Sternocleidomastoid (tissue), 1 donor: ENCODE measurements around a stretch of chr12.

GRCh38 chr12:118190342-118190707 is 54.4 kb downstream of the PEBP1 start:
- PRO-cap = no peak

GRCh38 chr12:118375951-118376351 is 404 bp upstream of the SUDS3 start:
- PRO-cap = bidirectional peak, plus-strand start at chr12:118376555, minus-strand start at chr12:118376218

- PRO-cap = no peak
Measured at GRCh38 chr12:118399583-118400150, 23.3 kb downstream of the SUDS3 start.

- PRO-cap = no peak
Measured at GRCh38 chr12:118498140-118498607, 121.8 kb downstream of the SUDS3 start.

DNA sequence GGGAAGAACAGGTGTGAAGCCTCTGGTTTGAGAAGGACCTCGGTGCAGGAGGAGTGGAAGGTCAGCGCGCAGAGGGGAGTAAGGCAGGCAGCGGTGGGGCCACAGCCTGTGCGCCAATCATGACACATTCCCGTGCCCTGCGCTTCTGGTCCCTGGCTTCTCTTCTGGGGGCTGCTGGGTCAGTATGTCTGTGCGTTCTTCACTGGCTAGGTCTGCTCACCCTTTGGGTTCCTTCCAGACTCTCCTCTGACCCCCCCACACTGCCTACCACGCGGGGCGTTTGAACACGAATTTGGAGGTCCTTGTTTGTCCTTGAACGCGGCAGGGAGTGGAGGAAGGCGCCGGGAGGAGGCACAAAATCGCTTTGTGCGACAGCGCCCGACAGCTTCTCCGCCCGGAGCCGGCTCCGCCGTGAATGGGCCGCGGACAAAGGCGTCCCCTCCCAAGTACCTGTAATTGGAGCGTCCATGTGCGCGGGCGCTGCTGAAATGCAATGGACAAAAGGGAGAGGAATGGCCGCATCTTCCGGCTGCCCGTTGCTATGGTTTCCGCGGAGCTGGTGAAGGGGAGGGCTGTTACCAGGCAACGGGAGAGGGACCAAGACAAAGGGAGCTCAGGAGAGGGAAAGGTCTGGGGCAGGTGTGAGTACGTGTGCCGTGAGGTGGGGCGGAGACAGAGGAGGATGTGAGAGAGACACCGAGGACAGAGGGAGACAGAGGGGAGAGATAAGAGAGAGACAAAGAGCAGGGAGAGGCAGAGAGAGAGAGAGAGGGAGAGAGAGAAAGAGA is 207.1 kb upstream of the SRRM4 start:
- PRO-cap = no peak

DNA sequence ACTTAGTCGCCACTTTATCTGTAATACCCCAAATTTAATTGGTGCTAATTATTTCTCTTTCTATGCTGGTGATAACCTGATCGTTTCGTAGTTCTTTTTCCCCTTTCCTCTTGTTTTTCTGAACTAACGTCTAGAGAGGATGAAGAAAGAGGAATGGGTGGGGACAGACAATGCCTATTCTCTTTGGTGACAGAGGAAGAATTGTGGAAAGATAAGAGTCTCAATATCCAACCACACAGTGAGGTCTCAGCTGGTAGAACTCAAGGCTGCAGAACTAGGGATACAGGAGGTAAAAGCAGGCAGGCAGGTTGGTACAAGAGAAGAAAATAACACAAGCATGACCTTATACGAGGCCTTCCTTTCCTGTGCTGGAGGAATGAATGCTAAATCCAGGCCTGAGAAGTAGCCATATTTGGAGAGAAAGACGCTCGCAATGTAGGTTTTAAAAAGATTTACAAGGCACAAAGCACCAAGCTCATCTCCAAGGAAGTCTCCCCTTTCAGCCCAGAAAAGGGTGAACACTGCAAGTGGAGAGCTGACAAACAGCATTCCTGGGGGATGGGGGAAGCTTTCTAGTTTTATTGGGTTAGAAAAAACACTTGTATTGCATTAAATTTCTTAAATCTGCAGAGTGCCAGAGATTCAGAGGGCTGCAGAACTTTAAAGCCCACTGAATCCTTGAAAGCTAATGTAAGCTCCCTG is 34.4 kb downstream of the CCDC60 start:
- PRO-cap = no peak

DNA sequence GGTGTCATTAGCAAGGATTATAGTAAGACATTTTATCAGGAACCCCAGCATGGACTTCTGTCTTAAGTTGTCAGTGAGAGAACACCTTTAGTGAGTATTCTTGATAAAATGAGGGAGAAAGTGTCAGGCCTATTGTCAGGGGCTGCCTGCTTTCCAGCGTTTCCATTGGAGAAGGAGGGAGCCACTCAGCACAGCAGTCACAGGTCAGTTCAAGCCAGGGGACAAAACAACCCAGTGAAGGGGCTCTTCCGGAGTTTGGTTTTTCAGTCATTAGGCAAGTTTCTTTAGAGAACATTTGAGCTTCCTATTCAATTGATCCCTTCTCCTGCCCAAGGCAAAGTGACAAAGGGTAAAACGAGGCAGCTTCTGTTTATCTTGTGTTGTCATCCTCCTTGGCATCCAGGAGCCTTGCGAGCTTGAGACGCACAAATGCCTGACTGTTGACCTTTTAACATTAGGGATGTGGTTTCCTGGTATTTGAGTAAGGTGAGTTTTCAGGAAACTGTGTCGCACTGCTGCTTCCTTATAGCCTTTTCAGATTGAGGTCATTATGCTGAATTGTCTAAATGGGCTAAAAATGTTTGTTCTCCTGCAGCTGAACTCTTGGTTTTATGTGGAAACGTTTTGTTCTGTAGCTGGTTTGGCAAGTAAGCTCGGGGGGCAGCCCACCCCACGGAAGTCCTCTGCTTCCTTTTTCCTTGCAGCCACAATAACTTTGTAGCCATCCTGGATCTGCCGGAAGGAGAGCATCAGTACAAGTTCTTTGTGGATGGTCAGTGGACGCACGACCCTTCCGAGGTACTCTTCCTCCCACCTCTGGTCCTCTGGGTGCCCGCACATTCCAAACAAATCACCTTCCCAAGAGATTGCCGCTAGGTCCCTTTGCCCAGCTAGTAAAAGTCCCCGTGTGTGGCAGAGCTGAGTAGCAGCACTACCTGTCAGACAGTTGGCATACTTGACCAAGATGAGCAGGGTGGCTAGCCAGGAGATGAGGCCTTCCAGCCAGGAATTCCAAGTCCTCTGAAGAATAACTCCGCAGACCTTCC is 5.7 kb downstream of the PRKAB1 start:
- PRO-cap = unidirectional peak, plus-strand start at position 757 of the sequence

DNA sequence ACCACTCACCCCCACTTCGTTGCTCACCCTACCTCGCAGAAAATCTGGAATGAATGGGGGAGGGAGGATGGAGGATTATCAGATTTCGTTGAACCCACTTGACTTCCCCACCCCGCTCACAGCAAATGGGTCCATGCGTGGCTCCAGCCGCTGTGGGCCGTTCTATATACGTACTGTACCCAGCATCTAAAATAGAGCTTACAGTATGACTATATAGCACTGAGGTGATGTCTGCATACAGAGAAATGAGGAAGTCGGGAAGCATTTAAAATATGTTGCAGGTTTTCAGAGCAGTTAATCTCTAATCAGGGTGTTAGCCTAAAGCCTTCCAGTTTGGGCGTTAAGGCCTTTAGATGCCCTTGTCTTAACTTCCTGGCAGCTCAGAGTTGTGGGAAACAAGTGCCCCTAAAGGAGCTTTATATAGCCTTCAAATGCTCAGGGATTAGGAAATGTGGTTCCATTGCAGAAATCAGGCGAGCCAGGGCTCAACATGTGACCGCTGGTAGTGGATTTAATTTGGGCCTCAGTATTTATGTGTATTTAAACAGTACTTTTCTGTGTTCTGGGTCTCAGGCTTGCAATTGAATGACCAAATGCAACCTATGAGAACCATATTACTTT is 1.4 kb downstream of the BICDL1 start:
- PRO-cap = no peak

DNA sequence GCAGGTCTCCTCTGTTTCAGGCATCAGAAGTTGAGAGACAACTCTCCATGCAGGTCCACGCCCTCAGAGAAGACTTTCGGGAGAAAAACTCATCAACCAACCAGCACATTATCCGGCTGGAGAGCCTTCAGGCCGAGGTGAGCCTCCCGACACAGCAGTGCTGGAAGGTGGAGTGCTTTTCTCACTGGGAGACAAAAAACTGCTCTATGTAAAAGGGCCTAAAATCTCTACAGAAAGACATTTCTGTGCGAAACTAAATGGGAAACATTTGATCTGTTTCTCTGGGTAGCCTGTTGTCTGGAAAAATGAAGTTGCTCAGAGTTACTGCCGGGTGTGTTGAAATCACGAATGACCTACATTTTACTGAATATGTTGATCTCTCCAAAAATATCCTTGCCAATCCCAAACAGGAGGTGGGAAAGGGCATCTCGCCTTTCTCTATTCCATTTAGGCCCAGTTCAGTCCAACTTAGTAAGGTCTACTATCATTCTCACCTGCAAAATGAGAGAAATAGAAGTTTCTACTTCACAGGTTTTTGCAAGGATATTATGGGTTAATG is 54.8 kb downstream of the RAB35 start:
- PRO-cap = no peak

- PRO-cap = no peak
Measured at GRCh38 chr12:120108234-120108802, 8.2 kb downstream of the RAB35 start.

DNA sequence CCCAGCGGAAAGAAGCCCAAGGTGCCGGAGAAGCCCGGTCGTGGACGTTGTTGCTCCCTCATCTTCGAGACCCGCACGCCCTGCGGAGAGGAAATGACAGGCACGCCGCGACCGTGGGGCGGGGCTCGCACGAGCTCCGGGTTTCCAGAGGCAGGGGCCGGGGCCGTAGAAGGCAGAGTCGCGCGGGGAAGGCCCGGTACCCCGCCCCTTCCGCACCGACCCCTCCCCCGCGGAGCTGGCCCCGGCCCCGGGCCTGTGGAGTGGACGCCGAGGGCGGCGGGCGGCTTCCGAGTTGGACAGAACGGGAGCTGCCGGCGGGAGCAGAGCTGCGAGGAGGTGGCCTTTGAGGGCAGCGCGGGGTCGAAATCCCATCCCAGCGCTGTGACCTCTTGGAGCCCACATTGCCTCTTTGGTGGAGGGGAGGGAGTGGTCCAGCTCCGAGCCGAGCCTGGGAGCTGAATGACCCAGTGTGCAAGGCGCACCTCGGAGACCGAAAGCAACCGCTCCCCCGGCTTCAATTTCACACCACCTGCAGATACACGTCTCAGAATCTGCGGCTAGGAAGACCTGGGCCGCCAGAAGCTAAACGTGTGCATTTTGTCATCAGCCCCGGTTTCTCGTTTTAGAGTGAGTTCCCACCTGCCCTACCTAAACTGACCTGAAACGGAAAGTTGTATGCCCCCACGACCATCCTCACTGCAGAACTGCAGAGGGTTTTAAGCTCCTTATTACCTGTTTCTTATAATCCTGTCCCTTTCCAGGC is 670 bp upstream of the RAB35 start:
- PRO-cap = bidirectional peak, plus-strand start at position 147 of the sequence, minus-strand start at position 77 of the sequence; unidirectional peak, minus-strand start at position 553 of the sequence

- PRO-cap = no peak
Measured at GRCh38 chr12:120153192-120153879, 36.8 kb upstream of the RAB35 start.

GRCh38 chr12:120196787-120197810 is 2.6 kb upstream of the GCN1 start:
- PRO-cap = no peak

DNA sequence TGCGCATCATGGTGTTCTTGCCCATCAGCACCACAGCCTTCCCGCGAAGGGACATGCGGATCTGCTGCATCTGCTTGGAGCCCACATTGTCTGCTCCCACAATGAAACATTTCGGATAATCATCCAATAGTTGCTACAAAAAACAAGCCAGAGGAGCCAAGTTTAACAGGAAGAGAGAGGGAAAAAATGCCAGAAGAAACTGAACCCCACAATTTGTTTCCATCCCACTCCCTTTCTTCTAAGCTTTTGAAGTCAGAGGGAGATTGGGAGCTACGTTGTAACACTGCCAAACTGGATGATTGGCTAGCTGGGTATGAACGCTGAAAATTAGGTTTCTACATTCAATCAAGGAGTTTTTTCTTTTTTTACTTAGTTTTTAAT is 1.6 kb downstream of the RPLP0 start:
- PRO-cap = no peak

- PRO-cap = no peak
Measured at GRCh38 chr12:120215765-120216258, 14.9 kb upstream of the RPLP0 start.

DNA sequence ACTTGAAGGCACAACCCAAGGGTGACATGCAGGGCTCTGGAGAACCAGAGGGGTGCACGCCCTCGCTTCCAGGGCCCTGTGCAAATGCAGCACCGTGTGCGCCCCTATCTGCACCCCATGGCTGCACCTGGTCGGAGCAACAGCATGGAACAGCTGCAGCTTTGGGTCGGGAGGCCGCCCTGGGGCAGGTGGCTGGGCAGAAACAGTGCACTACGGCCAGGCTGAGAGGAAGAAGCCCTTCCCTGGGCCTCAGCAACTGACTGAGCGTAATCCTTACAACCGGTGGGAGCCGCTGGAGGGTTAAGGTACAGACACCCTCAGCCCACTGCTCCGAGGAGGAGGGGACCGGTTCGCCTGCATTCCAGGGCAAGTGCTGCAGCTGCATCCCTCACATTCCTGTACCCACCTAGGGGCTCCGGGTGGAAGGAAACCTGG is 27.8 kb upstream of the RPLP0 start:
- PRO-cap = no peak

DNA sequence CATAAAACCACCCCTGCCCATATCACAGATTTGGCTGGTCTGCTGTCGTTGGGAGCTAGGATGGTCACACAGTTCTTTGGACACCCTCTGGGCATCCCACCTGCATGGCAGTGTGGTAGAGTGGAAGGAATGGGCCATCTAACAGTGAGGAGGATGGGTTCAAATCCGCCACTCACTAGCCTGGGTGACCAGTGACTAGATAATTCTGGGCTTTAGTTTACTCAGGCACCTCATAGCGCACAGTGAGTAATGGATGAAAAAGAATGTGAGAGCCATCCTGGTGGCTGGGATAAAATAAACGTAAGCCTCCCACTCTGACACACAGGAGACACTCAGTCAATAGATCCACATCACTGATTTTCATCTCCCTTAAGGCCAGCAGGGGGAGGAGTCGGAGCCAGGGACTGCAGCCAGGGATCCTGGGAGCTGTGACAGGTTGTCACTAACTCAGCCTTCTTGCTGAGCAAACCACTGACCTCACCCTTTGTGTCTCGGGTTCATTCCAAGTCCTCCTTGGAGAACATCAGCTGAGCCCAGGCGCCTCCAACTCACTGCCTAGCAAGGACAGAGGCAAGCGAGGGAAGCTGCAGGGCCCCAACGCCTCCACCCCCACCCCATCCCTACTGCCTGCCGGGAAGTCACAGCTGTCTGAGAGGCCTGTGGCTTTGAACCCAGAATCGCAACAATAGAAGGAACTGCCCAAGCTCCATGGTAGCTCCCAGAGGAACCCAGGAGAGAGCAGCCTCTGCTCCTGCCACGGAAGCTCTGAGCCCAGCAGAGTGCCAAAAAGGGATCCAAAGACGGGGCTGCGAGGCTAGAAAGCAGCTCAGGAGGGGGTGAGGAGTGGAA is 30.8 kb downstream of the PXN start:
- PRO-cap = bidirectional peak, plus-strand start at position 721 of the sequence, minus-strand start at position 553 of the sequence

- PRO-cap = no peak
Measured at GRCh38 chr12:120238909-120239385, 26.6 kb downstream of the PXN start.

GRCh38 chr12:120289994-120290254 is 12.2 kb upstream of the SIRT4 start:
- PRO-cap = no peak

DNA sequence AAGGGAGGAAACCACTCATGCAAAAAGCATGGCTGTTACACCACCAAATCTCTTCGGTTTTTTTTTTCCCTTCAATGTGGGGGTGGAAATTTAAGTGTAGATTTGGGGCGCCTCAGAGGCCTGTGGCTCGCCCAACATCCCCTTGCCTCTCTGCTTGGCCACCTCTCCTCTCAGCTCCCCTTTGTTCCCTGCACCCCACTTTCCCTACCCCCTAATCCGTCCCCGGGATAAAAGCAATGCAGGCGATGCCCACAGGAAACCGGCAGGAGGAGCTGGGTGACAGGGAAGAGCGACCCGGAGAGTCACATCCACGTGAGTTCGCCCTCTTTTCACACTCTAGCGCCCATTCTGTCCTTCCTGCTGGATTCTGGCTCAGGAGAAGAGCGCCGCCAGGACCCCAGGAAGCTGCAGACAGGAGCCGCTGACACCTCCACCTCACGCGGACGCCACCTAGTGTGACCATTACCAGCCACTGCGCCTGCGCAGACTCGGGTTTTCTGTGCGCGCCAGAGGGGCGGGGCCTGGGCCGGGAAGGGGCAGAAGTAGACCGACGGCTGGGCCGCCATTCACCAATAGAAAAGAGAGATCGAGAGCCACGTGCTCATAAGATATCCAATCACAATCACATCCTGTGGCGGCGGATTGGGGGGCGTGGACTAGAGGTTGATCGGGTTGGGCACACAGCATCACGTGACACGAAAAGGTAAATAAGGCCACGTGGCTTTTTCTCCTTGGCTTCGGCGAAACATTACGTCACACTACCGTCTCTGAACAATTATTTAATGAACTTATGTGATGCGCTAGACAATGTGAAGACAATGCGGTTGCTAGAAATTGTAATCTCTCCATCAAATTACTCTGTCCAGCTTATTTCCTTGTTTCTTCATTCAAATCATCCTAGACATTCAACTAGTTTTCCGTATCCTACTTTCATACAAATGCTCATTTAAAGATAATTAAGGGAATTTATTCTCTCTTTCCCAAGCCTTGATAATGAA is 10.2 kb downstream of the PLA2G1B start:
- PRO-cap = unidirectional peak, minus-strand start at position 452 of the sequence